CD14-positive monocyte (primary cell): ENCODE results near the genes RFNG, CD7, UTS2R and FOXK2.

DNA sequence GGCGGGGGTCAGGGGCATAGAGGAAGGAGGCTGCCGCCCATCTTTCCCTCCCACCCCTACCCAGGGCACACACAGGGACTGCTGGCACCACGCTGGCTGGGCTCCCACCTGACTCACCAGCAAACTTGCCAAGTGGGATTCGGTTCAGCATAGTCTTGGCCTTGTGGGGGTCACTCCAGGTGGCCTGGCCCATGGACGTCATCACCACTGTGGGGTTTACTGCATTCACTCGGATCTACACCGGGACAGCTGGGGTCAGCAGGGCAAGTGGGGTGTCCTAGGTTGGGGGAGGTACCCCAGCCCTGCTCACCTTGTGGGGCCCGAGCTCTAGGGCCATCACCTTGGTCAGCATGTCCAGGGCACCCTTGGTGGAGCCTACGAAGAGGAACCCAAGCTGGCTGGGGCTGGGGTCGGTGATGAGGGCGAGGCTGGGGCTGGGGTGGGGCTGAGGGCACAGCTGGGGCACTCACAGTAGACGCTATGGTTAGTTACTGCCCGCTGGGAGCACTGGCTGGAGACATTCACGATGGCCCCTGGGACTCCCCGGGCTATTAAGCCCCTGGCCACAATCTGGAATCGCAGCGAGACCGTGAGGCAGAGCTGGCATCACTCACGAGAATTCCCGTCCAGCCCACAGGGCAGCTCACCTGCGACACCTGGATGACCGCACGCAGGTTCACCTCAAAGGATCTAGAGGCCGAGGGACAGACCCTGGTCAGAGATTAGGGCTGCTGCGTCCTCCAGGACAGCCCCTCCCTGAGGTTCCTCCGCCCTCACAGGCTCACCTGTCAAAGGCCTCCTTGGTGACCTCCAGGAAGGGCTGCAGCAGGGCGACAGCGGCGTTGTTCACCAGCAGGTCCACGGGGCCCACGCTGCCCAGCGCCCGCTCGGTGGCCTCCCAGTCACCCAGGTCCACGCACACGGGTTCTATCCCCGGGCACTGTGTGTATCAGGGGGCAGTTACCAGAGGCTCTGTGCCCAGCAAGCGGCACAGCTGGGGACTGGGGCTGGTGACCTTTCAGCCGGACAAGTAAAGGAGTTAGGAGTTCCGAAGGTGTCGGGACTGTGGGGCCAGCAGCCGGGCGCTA is 1.1 kb downstream of the DCXR start:
- CAGE, long polyA plus RNA: no peak

DNA sequence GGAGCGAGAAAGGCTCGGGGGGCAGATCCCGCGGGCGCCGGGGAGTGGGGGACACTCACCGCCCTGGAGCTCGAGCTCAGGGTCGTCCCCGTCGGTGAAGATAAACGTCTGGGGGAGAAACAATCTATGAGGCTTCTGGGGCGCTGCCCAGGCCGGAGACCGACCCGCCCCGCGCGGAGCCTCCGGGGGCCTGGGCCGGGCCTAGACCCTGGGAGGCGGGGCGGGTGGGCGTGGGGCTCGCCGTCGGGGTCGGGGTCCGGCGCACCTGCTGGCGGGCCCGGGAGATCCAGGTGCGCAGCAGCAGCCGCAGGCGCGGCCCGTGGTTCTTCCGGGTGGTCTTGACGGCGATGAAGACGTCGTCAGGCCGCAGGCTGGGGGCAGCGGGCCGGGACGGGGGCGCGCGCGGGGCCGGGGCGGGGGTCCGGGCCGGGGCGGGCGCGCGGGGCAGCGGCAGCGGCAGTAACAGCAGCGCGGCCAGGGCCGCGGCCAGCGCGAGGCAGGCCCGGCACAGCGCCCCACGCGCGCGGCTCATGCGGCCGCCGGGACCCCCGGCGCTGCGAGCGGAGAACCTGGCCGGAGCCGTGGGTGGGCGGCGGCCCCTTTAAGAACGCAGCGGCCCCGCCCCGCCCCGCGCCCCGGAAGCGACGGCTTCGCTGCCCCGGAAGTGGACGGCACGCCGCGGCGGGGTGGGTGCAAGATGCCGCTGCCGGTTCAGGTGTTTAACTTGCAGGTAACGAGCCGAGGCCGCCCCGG is at the start of gene RFNG:
TSS of gene RFNG (minus strand) at position 577 of the 753 bp plus-strand sequence.
- CAGE, long polyA plus RNA: start-site peak on the plus strand centred at position 679 of the sequence, 33 bp wide, 142 and 31 reads in 2 replicates

- CAGE, long polyA plus RNA: no peak
These were observed 405 bp downstream of the GPS1 start for GRCh38 chr17:82051988-82052617.

GRCh38 chr17:82061350-82061773 is 4.2 kb downstream of the DUS1L start:
- CAGE, long polyA plus RNA: no peak

DNA sequence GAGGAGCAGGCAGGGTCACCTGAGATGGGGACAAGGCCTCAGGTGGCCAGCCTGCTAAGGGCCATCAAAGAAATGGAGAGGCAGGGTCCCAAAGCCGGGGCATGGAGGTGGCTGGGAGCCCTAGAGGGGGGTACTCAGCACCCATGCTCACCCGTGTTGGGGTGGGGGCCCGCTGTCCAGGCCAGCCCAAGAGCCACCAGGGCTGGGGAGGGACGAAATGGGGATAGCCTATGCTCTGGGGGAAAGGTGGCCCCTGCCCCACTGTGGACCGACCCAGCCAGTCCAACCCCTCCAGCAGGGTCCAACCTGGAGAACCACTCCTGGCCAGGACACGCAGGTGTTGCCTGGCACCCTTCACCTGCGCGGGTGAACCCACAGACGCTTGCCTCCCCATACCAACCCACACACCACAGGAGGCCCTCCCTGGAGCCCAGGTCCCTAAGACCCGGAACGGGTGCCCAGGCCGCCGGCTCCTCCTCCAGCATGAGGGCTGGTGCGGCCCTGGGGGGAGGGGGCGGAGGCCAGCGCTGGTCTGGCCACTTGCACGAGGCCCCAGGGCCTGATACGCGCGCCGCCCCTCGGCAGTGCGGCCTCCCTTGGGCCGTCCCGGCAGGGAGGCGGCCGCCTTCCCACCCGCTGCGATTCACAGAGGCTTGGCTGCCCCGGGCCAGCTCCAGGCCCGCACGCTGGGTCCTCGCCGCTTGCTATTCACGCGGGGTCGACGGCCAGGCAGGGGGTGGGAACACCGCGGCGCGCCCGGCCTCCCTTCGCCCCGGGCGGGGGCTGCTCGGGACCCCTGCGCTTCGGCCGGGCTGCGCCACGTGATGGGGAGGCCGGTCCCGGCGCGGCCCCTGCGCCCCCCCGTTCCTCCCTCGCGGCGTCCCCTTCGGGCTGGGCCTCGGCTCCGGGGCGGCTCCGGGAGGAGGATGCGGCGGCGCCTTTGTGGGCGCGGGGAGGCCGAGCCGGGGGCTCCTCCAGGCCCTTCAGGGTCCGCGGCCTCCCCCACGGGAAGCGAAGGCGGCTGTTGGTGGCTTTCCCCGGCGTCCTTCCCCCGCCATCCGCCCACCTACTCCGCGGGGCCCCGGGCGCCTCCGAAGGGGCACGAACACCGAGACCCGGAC is 818 bp downstream of the FASN start:
- CAGE, long polyA plus RNA: no peak

- CAGE, long polyA plus RNA: no peak
These were observed 3.8 kb upstream of the FASN start for GRCh38 chr17:82101609-82102489.

GRCh38 chr17:82112817-82113660 is 15.0 kb upstream of the FASN start:
- CAGE, long polyA plus RNA: no peak

GRCh38 chr17:82234163-82235457 is 5.8 kb downstream of the SLC16A3 start:
- CAGE, long polyA plus RNA: no peak

GRCh38 chr17:82247494-82248140 is 18.8 kb downstream of the SLC16A3 start:
- CAGE, long polyA plus RNA: no peak

DNA sequence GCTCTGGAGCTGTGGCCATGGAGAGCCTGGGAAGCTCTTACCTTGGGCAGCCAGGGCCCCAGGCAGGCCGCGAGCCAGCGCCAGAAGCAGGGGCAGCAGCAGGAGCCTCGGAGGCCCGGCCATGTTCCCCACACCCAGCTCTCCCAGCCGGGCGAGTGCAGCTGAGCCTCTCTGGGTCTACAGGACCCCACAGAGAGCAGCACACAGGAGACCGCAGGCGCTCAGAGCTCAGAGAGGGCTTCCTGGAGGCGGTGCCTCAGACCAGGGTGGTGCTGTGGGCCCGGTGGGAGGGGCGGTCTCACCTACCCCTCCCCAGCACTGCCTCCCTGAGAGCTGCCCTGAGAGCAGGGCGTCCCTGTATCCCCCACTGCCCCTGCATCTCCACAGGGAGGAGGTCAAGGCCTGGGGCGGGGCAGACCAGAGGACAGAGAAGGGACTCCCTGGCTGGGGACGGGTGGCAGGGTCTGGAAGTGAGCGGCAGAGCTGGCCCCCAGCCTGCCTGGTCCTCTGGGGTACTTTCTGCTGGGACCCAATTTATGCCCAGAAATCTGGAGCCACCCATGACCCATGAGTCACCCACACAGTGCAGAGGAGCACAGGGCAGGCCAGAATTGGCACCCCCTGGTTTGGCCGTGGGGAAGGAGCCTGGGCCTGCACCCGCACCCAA is at the start of gene CD7:
TSS of gene CD7 (minus strand) at position 236 of the 667 bp plus-strand sequence.
- CAGE, long polyA plus RNA: no peak

DNA sequence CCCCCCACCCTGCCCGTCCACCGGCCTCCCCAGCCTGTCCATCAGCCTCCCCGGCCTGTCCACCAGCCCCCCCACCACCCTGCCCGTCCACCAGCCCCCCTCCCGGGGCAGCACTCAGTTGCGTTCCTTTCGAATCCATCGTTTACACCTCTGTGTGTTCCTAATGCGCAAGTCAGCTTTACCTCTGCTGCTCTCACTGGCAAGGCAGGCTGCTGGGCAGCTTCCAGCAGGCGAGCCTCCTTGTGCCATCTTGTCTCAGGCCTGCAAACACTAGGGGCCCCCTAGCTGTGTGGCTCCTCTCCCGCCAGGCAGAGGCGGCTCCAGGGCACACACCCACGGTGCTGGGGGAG is 5.6 kb downstream of the SECTM1 start:
- CAGE, long polyA plus RNA: no peak

DNA sequence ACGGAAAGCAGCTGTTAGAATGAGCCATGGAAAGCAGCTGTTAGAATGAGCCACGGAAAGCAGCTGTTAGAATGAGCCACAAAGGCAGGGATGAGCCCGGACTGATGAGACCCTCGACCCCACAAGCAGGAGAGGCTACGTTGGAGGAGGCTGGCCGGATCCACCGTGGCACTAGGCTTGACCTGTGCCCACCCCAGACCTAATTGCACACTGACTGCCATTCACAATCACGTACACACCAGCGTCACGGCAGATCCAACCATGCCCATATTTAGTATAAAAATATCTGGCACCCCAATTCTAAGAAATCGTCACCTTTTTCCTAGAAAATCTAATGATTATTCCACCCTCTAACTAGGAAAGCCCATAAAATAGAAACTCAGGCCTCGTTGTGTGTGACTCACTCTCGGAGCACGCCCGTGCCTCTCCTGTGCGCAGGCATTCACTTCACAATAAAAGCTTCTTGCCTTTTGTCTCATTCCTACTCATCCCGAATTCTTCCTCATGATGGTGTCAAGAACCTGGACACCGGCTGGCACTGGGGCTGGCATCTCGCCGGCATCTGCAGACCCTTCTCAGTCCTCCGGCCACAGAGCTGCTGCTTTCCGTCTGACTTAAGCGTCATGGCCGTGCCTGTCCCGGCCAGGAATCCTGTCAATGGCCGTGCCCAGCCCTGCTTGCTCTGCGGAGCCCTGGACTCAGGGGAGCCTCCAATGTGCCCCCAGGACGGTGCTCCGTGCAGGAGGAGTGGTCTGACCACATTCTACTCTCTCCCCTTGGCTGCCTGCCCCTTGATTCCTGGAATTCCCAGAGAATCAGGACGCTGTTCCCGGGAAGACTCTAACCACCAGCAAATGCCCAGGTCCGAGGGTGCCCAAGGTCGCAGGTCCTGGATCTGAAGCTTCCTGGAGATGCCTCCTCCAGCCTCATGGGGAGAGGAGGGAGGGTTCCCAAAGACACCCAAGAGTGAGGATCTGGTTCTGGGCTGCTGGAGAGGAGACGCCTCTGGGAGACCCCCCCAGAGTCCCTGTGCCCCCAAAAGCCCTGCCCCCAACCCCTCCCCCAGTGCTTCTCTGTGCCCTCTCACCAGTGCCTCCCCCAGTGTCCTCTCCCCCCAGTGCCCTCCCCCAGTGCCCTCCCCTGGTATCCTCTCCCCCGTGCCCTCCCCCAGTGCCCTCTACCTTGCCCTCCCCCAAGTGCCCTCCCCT is 5.7 kb upstream of the SECTM1 start:
- CAGE, long polyA plus RNA: no peak

GRCh38 chr17:82350450-82351072 is 8.5 kb upstream of the TEX19 start:
- CAGE, long polyA plus RNA: no peak

GRCh38 chr17:82355989-82356554 is 3.0 kb upstream of the TEX19 start:
- CAGE, long polyA plus RNA: no peak

DNA sequence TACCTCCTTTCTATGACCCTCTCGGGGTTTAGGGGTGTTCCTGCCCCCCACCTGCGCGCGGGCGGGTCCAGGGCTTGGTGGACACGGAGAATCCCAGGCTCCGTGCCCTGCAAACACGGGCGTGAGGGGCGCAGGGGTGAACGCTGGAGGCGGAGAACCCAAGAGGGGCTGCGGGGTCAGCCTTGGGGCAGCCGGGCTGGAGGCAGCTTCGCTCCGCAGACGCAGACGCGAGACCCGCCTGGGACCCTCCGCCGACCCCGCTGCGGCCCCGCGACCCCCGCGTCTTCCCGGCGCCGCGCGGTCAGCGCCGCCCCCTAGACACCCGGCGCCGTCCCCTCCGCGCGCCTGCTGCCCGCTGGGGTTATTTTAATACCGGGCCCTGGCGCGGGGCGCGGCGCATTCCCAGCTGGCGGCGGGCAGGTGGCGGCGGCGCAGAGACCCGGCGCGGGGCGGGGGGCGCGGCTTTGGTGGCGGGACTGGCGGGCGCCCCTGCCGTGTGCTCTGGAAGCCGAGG is at the start of gene UTS2R:
TSS of gene UTS2R (plus strand) at position 397 of the 514 bp plus-strand sequence.
- CAGE, long polyA plus RNA: no peak

DNA sequence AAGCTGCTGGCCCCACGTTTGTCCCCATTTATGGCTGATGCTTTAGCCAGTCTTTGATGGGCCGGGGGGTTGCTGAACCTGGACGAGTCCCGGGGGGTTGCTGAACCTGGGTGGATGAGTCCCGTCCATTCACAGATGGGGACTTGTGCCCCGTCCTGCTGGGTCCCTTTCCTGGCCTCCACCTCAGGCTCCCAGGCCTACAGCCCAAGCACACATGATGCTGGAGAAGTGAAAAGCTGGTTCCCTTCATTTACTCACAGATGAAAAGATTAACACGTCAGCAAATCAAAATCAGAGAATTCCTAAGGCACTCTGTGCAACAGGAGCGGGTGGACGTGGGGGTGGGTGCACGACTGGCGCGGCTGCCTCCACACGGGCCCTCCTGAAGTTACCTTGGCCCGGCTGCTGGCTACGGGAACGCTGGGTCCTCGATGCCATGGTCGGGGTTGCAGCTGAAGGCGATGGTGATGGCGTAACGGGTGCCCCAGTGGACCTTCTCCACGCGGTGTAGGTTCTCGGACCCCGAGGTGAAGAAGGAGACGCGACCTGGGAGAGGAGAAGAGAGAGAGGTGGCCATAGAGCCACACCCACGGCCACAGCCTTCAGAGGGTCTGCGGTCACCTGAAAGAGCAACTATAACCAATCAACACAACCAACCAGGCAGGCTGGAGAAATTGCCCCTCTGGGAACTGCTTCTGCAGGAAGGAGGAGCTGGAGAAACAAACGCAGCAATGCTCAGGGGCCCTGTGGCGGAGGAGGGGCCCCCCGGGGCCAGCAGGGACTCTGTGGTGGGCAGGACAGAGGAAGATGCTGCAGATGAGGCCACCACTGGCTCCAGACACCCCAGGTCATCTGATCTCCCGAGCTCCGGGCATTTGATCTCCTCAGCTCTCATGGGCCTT is 20.7 kb downstream of the UTS2R start:
- CAGE, long polyA plus RNA: no peak

GRCh38 chr17:82519621-82520422 is at the start of gene FOXK2:
TSS of gene FOXK2 (plus strand) at chr17:82519732.
- CAGE, long polyA plus RNA: no peak

- CAGE, long polyA plus RNA: no peak
These were observed 55.2 kb downstream of the FOXK2 start for GRCh38 chr17:82574614-82575265.

- CAGE, long polyA plus RNA: no peak
These were observed 63.1 kb downstream of the FOXK2 start for GRCh38 chr17:82582357-82583386.

- CAGE, long polyA plus RNA: no peak
These were observed 33.0 kb downstream of the WDR45B start for GRCh38 chr17:82614741-82616138.